ENCODE results near the genes PZP and GABARAPL1.

- RRBS: no CpG with 5 or more reads among the region's 1 CpG
CAGE:
- cytosol, long polyA plus RNA: no peak
- long polyA plus RNA: no peak
- nucleus, long polyA plus RNA: no peak
Observed at GRCh38 chr12:8951756-8952222, 2.3 kb upstream of the M6PR start.

DNA sequence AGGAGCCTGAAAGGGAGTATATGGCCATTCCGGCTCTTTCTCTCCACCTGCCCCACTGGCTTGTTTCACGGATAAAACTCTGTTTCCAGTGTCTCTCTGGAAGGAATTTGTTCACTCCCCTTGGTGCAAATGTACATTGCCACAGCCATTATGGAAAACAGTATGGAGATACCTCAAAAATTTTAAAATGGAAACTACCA lies 23.3 kb downstream of the A2M start:
- RRBS: no CpG with 5 or more reads among the region's 2 CpGs
CAGE:
- cytosol, long polyA plus RNA: no peak
- long polyA plus RNA: no peak
- nucleus, long polyA plus RNA: no peak

GRCh38 chr12:9117909-9118979 lies 2.5 kb upstream of the A2M start:
- RRBS: no CpG with 5 or more reads among the region's 4 CpGs
CAGE:
- cytosol, long polyA plus RNA: no peak
- long polyA plus RNA: no peak
- nucleus, long polyA plus RNA: no peak

DNA sequence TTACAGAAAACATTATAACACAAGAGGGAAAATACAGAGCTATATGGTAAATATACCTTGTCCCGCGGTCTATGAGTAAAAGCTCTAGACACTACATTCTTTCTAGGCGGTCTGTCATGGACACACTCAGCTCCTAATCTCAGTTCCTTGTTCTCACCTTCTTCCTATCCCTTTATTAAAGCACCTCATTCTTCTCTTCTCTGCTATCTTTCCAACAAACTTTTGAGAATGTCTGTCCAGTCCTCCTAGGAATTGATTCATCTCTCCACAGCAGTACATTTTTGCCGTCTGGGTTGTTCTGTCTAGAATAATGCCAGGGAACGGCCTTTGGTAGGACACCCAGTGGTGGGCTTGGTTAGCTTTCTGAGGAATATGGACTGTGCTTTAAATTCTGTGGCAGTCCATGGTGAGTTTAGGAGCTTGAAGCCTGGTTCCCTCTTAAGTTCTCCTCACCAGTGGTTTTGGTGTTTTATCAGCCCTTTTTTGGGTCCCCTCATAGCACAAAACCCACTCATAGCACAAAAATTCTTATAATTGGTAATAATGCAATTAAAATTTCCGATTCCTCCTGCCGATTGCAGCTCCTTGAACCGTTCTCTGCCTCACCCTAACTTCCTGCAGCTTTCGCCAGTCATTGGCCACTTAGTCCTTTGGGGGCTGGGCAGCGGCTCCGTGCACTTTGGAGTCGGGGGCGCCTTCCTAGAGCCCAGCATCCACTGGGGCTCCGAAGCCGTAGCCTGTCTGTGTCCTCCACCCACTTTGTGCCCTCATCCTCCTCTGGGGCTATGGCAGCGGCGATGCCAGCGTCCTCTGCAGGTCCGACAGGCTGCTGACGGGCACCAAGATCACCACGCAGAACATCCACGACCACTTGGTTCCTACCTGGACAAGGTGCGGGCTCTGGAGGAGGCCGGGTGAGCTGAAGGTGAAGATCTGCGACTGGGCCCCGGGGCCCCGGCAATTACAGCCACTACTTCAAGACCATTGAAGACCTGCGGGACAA lies 11.5 kb upstream of the A2M start:
- RRBS: 97% methylated on average over 2 of the region's 28 CpGs
CAGE:
- cytosol, long polyA plus RNA: no peak
- long polyA plus RNA: no peak
- nucleus, long polyA plus RNA: no peak

DNA sequence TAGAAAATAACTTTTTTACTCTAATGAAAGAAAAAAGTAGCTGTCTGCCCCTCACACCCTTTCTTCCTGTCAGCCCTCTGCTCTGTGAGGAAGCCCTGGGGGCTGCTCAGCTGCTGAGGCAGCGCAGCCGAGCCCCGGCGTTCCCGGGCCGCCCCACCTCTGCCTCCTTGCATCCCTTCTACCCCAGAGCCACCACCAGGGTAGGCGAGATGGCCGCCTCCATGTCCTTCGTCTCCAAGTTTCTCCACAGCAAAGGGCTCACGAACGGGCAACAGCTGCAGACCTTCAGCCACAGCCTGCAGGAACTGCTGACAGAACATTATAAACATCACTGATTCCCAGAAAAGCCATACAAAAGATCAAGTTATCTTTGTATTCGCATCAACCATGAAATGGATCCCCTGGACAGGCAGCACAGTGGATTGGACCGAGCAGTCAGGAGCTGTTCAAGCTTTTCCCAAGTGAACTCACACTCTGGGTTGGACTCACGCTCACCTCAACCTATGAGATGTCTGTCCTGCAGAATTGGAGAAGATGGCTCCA lies 19.3 kb upstream of the A2M start:
- RRBS: no CpG with 5 or more reads among the region's 14 CpGs
CAGE:
- cytosol, long polyA plus RNA: no peak
- long polyA plus RNA: no peak
- nucleus, long polyA plus RNA: no peak

DNA sequence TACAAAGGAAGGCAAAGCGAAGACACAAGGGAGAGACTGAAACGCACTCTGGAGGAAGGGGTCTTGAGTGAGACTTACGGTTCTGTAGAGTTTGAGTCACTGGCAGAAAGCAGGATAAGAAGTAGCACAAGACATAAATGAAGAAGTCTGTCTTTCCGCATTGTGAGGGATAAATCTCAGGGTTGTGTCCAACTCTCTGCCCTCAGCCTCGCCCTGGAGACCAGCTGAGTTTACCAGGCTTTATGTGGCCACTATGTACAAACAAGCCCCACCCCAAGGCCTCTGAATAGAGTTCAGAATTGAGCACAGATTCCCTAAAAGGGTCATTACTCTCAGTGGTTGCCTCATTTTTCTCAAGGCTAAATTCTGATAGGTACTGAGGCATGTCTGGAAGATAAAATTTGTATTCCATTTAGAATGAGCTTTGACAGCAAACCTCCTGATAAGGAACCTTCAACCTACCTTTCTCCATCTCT lies at the start of gene PZP:
TSS of gene PZP (minus strand) at position 215 of the 476 bp plus-strand sequence.
- RRBS: no CpG with 5 or more reads among the region's 5 CpGs
CAGE:
- cytosol, long polyA plus RNA: no peak
- long polyA plus RNA: no peak
- nucleus, long polyA plus RNA: no peak

DNA sequence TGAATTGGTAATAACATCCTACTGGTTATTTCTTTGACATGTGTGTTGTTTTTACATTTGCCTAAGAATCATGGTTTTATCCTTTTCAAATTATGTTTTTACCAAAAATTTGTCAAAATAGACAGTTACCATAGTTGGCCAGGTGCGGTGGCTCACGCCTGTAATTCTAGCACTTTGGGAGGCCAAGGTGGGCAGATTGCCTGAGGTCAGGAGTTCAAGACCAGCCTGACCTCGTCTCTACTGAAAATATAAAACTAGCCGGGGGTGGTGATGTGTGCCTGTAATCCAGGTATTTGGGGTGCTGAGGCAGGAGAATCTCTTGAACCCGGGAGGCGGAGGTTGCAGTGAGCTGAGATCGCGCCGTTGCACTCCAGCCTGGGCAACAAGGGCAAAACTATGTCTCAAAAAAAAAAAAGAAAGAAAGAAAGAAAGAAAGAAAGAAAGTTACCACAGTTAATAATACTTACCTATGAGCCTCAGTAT lies 12.8 kb upstream of the PZP start:
- RRBS: 25% methylated on average over 1 of the region's 9 CpGs
CAGE:
- cytosol, long polyA plus RNA: no peak
- long polyA plus RNA: no peak
- nucleus, long polyA plus RNA: no peak

- RRBS: no CpG with 5 or more reads among the region's 7 CpGs
CAGE:
- cytosol, long polyA plus RNA: no peak
- long polyA plus RNA: no peak
- nucleus, long polyA plus RNA: no peak
Observed at GRCh38 chr12:9237896-9238389, 29.7 kb upstream of the PZP start.

- RRBS: no CpG with 5 or more reads among the region's 10 CpGs
CAGE:
- cytosol, long polyA plus RNA: no peak
- long polyA plus RNA: no peak
- nucleus, long polyA plus RNA: no peak
Observed at GRCh38 chr12:9632757-9633069, 25.0 kb upstream of the KLRB1 start.

DNA sequence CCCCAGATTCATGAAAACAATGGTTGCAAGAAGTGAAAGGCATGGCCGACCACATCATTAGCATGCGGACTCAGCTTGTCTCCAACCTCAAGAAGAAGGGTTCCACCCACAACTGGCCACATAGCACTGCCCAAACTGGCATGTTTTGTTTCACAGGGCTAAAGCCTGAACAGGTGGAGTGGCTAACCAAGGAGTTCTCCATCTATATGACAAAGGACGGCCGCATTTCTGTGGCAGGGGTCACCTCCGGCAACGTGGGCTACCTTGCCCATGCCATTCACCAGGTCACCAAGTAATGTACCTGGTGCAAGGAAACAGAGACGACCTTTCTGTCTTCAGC lies 26.8 kb upstream of the CLEC2D start:
- RRBS: no CpG with 5 or more reads among the region's 7 CpGs
CAGE:
- cytosol, long polyA plus RNA: no peak
- long polyA plus RNA: no peak
- nucleus, long polyA plus RNA: no peak

DNA sequence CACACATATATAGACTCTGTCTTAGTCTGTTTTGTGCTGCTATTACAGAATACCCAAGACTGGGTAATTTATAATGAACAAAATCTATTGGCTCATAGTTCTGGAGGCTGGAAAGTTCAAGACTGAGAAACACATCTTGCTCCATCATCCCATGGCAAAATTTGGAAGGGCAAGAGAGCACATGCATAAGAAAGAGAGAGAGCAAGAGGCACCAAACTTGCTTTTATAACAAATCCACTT lies 2.4 kb downstream of the CLEC2D start:
CAGE:
- cytosol, long polyA plus RNA: no peak
- long polyA plus RNA: no peak
- nucleus, long polyA plus RNA: no peak

DNA sequence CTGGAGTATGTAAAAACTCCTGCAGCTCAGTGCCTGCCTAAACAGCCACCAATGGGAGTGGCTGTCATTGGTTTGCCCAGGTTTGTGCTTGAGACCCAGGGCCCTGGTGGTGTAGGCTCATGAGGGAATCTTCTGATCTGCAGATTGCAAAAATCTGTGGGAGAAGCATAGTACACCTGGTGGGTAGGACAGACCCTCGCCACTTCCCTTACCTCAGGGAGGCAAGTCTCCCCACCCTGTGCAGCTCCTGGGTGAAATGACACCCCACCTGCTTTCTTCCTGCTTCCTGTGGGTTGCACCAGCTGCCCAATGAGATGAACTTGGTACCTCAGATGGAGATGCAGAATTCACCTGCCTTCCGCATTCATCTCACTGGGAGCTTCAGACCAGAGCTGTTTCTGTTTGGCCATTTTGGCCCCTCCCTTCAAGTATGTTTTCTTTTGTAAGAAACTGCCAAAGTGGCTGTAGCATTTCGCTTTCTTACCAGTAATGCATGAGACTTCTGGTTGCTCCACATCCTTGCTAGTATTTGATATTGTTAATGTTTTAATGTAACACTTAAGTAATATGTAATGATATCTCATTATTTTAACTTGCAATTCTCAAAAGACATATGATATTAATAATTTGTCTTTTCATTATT lies 4.7 kb downstream of the CLEC2D start:
- RRBS: no CpG with 5 or more reads among the region's 3 CpGs
CAGE:
- cytosol, long polyA plus RNA: no peak
- long polyA plus RNA: no peak
- nucleus, long polyA plus RNA: no peak

DNA sequence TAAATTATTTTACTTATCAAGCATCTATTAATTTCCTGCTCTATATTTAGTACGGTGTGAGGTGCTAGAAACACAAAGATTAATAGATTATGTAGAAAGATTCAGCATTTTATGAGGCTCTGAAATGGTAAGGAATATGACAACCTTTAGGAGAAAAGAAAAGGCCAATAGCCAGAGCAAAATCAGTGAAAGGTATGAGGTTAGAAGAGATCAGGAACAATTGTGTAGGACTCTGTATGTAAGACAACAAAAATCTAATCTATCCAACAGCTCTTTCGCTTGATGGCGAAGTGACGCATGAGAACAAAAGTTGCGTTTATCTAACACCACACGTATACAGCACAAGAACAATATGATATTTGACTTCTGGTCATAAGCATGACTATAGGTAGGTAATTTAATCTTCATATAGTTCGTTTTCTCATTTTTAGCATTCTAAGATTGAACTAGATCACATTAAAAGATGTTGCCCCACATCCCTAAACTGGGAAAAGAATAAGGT lies 29.4 kb downstream of the CD69 start:
- RRBS: no CpG with 5 or more reads among the region's 7 CpGs
CAGE:
- cytosol, long polyA plus RNA: no peak
- long polyA plus RNA: no peak
- nucleus, long polyA plus RNA: no peak

DNA sequence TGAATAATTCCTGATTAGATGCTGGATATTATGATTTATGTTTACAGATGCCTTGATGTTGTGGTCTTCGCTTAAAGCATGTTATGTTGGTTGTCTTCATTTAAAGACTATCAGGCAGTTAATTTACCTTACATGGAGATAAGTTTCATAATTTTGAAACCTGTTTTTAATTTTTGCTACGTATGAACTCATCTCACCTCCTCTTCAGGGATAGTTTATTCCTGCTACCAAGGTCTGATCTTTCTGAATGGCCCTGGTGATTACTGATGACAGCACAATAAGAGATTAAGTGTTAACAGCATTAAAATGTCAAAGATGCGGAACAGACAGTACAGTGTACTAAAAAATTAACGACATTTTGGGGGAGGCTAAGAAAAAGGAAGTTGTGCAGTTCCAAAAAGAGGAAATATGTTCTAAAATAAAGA lies 23.9 kb downstream of the CD69 start:
- RRBS: no CpG with 5 or more reads among the region's 4 CpGs
CAGE:
- cytosol, long polyA plus RNA: no peak
- long polyA plus RNA: no peak
- nucleus, long polyA plus RNA: no peak

- RRBS: no CpG with 5 or more reads among the region's 6 CpGs
CAGE:
- cytosol, long polyA plus RNA: no peak
- long polyA plus RNA: no peak
- nucleus, long polyA plus RNA: no peak
Observed at GRCh38 chr12:9741743-9742371, 18.8 kb downstream of the CD69 start.

DNA sequence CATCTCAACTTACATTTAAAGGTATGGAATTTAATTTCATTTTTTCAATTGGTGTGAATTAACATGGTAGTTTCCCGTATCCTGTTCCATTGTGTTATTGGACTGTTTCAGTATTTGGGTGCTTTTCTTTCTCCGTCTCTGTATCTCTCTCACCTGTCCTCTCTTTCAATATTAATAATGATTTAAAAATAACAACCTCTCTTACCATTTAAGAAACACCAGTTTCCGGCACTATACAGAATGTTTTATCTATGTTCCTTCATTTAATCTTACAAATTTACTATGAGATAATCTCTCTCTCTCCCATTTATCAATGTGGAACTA lies 290 bp downstream of the KLRF1 start:
- RRBS: no CpG with 5 or more reads among the region's 3 CpGs
CAGE:
- cytosol, long polyA plus RNA: no peak
- long polyA plus RNA: no peak
- nucleus, long polyA plus RNA: no peak

DNA sequence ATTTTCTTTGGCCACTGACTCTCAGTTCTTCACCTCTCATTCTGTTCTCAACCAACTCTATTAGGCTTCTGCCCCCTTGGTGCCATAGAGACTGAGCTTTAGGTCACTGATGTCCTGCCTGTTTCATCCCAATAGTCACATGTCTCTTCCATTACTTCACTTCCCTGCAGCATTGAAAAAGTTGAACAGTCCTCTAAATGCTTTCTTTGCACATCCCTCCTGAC lies 2.7 kb downstream of the CLEC12A start:
CAGE:
- cytosol, long polyA plus RNA: no peak
- long polyA plus RNA: no peak
- nucleus, long polyA plus RNA: no peak

GRCh38 chr12:10168979-10169595 lies 2.8 kb downstream of the OLR1 start:
- RRBS: no CpG with 5 or more reads among the region's 5 CpGs
CAGE:
- cytosol, long polyA plus RNA: no peak
- long polyA plus RNA: no peak
- nucleus, long polyA plus RNA: no peak

DNA sequence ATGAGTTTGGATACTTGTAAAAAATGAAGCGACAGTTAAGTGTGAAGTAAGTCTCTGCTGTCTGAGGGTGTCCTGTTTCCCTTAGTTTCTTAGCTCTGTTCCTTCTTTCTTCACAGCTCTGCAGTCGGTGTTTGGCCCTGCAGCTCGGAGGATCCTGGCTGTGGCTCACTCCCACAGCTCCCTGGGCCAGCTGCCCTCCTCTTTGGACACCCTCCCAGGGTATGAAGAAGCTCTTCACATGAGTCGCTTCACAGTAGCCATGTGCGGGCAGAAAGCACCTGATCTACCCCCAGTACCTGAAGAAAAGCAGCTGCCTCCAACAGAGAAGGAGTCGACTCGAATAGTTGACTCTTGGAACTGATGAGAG lies 10.9 kb downstream of the TMEM52B start:
- RRBS: no CpG with 5 or more reads among the region's 7 CpGs
CAGE:
- cytosol, long polyA plus RNA: no peak
- long polyA plus RNA: no peak
- nucleus, long polyA plus RNA: no peak

DNA sequence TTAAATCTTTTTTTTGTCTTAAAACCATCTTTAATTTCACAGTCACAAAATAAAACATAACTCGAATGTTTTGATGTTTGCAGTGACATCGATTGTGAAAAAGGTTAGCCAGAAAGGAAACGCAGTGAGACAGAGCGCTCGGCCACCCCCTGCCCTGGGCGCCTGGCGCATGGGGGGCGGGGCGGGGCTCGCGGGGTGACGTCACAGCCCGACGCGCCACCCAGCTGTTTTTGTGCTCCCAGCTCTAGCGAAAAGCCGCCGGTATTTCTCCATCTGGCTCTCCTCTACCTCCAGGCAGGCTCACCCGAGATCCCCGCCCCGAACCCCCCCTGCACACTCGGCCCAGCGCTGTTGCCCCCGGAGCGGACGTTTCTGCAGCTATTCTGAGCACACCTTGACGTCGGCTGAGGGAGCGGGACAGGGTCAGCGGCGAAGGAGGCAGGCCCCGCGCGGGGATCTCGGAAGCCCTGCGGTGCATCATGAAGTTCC lies at the start of gene GABARAPL1:
TSS of gene GABARAPL1 (plus strand) at position 227 of the 489 bp plus-strand sequence.
- RRBS: 2% methylated on average over 3 of the region's 36 CpGs
CAGE:
- cytosol, long polyA plus RNA: start-site peak on the plus strand centred at position 358 of the sequence, 285 bp wide, 822 and 1,411 reads in 2 replicates
- long polyA plus RNA: start-site peak on the plus strand centred at position 338 of the sequence, 232 bp wide, 849 and 914 reads in 2 replicates
- nucleus, long polyA plus RNA: start-site peak on the plus strand centred at position 337 of the sequence, 231 bp wide, 1,017 and 441 reads in 2 replicates

All from IMR-90 (cell line).